ENCODE results near the gene CD93.

DNA sequence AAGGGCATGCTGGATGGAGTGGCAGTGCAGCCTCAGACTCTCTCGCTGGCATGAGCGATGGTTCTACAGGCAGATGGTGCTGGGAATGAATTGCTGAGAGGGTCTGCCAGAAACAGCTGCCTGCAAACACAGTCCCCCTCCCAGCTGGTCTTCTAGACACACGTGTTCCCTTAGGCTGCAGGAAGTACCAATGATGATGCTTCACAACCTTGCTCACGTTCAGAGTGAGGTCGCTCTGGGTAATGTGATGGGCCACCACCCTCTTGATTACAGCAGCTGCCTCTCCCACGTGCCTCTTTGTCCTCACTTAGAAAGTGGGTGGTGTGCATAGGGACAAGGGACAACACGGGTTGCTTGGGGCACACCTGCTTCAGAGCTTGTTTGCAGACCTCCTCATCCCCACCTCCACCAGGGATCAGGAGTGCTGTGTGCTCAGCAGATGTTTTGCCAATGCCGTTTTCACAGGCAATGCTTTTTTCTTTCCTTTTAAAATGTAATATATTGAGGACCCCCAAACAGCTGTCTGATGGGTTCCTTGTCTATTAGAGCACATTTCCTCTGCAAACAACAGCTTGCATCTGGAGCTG lies 84.6 kb downstream of the FOXA2 start:
- CAGE, long polyA plus RNA, result no peak
- RRBS, result no CpG with 5 or more reads among the region's 8 CpGs

GRCh38 chr20:22524560-22524901 lies 59.8 kb downstream of the FOXA2 start:
- CAGE, long polyA plus RNA, result no peak
- RRBS, result no CpG with 5 or more reads among the region's 3 CpGs

DNA sequence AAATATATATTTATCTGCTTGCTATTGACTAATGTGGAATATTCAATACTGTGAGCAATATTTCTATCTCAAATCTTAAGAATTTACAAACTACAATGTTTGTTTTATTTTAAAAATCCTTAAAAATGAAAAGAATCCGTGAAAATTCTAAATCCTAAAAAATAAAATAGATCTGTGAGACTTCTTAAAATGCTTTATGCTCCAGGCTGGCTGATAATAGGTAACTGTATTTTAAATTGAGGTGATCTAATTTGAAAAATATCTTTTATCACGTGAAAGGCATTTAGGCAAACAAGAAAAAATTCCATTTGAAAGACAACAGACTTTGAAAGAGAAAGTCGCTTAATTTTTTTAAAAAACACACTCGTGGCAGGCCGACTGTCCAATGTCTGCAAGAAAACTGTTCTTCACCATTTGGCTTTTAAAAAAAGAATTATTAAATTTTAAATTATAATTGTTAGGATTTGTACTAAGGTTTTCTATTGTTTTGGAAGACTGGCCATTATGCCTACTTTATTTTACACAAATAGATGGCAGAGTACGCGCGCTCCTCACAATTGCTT lies 14.0 kb downstream of the FOXA2 start:
- CAGE, long polyA plus RNA, result no peak
- RRBS, result no CpG with 5 or more reads among the region's 8 CpGs

GRCh38 chr20:22579622-22580338 lies 4.6 kb downstream of the FOXA2 start:
- CAGE, long polyA plus RNA, result no peak
- RRBS, result no CpG with 5 or more reads among the region's 19 CpGs

GRCh38 chr20:22763560-22764050 lies 179.2 kb upstream of the FOXA2 start:
- CAGE, long polyA plus RNA, result no peak
- RRBS, result no CpG with 5 or more reads among the region's 5 CpGs

DNA sequence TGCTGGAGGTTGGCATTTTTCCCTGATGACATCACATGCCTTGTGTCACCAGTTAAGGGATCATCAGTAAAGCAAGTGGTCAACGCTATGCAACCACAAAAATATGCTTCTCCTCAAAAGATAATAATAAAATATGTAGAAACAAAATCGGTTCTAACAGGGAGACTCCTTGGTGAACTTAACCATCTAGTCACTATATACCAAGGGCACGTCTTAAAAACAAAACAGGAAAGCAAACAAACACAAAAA lies 211.7 kb upstream of the FOXA2 start:
- CAGE, long polyA plus RNA, result no peak
- RRBS, result no CpG with 5 or more reads among the region's 3 CpGs

DNA sequence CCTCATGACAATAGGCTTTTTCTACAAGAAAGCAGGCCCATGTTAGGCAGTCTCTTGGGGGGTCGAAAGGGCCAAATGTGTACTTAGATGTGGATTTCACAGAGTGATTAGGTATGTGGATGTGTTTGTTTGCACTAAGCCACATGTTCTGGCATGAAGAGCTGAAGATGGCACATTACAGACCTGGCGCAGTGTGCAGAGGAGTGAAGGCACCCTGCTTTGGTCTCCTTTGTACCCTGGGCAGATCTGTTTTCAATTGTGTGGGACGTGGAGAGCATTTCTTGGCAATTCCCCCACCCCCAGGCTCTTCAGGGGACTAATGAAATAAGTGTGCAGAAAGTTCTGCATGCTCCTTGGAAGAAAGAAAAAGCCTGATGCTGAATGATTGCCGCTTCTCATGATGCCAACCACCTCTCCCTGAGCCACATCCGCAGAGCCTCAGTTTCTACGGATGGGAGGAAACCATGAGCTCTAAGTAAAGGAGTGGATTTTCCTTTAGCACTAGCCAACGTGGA lies 50.8 kb upstream of the SSTR4 start:
- CAGE, long polyA plus RNA, result no peak
- RRBS, result no CpG with 5 or more reads among the region's 7 CpGs

DNA sequence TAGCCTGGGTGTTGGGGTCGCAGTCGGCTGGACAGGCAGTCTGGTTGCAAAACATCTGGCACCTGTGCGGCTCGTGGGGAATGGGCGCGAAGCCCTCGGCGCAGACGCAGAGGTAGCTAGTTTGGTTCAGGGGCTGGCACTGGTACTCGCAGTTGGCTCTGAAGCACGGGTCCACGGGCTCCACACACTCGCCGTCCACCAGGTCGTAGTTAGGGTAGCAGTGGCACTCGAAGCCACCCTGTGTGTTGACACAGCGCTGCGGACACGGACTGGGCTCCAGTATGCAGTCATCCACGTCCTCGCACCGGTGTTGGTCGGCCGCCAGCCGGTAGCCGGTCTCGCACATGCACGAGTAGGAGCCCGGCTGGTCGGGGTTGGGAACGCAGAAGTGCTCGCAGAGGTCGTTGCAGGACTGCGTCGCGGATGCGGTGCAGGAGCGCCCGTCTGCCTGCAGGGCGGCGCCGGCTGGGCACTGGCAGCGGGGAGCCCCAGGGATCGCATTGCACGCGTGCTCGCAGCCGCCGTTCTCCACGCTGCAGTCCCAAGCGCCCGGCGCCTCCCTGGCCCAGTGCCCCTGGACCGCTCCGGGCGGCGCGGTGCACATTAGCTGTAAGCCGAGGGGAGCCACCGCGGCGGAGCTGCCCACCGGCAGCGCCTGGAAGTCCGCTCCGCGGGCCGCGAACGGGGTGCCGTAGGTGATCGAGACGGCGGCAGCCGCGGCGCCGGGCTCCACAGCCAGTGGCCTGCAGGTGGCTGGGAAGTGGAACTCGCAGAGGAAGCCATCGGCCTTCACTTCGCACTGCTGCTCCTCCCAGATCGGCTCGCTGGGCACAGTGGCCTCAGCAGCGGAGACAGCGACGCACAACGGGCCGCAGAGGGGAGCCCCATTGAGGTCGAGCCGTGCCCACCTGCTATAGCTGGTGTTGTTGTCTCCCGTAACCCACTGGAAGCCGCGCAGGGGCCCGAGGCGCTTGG lies 950 bp downstream of the THBD start:
- CAGE, long polyA plus RNA, result no peak
- RRBS, result 4% methylated on average over 41 of the region's 95 CpGs

- CAGE, long polyA plus RNA, result no peak
- RRBS, result 5% methylated on average over 13 of the region's 33 CpGs
Observed at GRCh38 chr20:23049210-23049497, 318 bp downstream of the THBD start.

GRCh38 chr20:23086161-23086706 lies at the start of gene CD93:
CD93 (minus strand) TSS chr20:23086324.
- CAGE, long polyA plus RNA, result no peak
- RRBS, result 55% methylated on average over 13 of the region's 20 CpGs

DNA sequence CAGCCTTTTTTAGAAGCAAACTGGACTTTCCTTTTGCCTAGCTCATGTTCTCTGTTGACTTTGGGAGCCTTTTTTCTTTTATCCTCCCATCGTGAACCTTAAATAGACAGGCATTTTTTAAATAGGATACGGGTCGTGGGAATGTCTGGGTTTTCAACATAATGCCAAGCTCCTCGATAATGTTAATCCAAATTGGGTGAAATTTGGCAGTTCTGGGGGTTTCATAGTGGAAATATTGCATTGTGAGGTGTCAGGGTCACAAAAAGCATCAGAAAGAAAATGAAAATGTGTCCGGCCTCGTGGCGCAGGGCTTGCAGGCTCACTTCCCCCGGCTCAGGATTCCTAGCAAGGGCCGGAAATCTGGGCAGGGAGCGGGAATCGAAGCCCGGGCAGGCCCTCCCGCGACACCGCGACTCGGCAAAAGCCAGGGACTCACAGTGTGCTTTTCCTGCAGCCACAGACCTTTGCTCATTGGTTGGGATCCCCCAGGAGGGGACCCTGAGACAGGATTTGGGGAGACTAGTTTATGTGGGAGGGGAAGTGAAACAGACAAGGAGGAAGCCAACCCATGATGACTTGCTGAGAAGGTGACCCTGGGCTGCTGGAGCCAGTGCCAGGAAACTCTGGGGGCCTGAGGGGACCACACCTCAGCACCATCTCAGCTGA lies 771 bp upstream of the CD93 start:
- CAGE, long polyA plus RNA, result no peak
- RRBS, result no CpG with 5 or more reads among the region's 17 CpGs

DNA sequence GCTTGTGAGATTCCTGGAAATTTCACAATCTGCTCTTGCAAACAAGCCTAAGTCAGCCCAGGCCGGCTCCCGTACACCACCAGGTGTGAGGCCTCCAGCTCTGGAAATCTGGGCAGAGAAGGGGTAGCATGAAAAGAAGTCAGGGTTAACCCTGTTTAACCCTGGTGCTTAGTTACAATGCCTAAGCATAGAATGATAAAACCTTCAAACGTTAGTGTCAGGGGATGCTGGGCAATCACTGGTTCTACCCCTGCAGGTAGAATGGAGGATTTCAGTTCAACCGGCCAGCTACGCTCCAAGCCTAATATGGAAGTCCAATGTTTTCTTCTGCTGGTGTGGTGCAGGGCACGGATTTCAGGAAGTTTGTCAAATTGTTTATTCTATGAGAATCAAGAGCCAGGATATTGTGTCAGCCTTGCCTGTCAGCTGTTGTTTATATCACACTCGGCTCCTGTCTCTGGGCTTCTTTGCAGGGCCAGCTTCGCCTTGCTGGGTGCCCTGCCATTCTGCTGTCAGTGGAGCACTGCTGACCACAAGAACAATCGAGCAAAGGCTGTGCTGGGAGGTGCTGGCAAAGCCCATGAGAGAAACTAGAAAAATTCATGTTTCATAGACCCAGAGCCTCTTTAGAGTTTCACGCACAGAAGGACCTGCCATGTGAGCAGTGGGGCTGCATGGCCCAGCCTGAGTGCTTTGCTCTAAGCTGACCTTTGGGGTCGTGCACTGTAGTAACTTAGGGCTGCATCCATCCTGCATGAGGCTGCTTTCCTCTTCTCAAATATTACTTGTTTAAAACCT lies 20.3 kb upstream of the CD93 start:
- CAGE, long polyA plus RNA, result no peak
- RRBS, result no CpG with 5 or more reads among the region's 11 CpGs

DNA sequence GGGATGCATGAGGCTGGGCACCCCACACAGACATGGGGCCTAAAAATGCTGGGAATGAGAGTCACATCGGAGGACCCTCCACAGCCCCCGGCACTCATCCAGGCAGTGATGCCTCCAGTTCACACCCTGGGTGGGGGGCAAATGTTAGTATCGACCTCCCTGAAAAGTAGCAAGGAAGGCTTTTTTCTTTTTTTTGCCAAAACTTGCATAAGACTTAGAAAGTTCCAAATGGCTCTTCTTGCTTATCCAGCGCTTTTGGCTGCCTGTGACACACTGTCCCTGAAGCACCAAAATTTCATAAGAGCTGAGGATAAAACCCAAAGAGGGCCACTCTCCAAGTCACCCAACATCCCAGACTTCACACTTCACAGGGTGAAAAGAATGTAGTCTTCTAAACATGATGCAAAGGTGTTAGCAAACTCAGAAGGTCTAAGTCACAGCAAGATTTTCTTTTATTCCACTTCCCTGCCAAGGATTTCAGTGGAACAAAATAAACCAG lies 44.4 kb upstream of the CD93 start:
- CAGE, long polyA plus RNA, result no peak
- RRBS, result no CpG with 5 or more reads among the region's 4 CpGs

GRCh38 chr20:23149997-23150574 lies 64.0 kb upstream of the CD93 start:
- CAGE, long polyA plus RNA, result no peak
- RRBS, result no CpG with 5 or more reads among the region's 9 CpGs

GRCh38 chr20:23161403-23161934 lies 75.3 kb upstream of the CD93 start:
- CAGE, long polyA plus RNA, result no peak
- RRBS, result 89% methylated on average over 2 of the region's 13 CpGs

DNA sequence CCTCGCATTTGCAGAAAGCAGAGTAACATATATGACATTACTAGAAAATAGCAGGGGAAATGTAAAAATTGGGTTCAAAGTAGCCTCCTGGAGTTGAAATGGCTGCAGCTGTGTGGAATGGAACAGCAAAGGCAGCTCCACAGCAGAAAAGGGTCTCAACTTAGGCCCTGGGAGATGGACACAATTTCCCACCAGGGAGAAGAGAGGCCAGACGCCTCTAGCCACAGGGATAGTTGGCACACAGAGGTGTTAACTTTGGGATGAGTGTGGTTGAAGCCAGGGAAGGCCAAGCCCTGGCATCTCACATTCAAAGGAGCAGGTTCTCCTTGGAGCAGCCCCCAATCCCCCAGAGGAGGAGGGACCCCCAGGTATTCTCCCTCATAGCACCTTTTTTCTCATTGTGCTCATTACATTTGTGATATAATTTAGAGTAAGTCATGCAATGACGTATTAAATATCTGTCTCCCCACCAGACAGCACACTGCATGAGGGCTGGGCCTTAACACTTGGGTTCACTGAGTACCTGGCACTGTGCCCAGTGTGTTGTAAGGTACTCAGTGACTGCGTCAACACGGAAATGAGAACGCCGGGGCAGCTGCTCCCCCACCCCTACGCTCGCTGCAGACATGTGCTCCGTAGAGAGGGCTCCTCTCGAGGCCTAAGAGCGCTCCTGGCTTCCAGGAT lies 76.0 kb upstream of the CD93 start:
- CAGE, long polyA plus RNA, result no peak
- RRBS, result no CpG with 5 or more reads among the region's 12 CpGs

DNA sequence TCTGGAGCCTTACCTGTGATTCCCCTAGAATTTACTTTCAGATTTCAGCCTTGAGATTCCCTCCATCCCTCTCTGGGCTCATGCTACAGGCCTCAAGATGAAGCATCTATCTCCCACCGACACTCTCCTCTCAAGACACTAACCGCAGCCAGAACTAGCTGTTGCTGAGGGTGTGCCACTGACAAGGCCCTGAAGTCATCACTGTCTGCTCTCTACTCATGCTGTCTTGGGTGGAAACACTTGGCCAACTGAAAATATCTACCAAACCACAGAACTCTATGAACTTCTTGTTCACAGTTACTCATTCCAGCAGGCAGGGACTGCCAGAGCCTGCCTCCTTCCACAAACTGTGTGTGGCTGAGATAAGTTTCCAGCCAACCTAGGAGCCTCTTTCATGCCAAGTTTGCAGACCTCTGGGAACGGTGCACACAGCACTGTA lies 45.6 kb upstream of the NXT1 start:
- CAGE, long polyA plus RNA, result no peak
- RRBS, result no CpG with 5 or more reads among the region's 3 CpGs

- CAGE, long polyA plus RNA, result no peak
- RRBS, result 52% methylated on average over 6 of the region's 38 CpGs
Observed at GRCh38 chr20:23356005-23357196, 5.6 kb upstream of the GZF1 start.

GRCh38 chr20:23359241-23359820 lies 2.7 kb upstream of the GZF1 start:
- CAGE, long polyA plus RNA, result no peak
- RRBS, result no CpG with 5 or more reads among the region's 7 CpGs

GRCh38 chr20:23426050-23426402 lies 4.7 kb upstream of the NAPB start:
- CAGE, long polyA plus RNA, result no peak
- RRBS, result no CpG with 5 or more reads among the region's 21 CpGs

All from BJ (cell line).